ENCODE data around the gene RRAGA.

DNA sequence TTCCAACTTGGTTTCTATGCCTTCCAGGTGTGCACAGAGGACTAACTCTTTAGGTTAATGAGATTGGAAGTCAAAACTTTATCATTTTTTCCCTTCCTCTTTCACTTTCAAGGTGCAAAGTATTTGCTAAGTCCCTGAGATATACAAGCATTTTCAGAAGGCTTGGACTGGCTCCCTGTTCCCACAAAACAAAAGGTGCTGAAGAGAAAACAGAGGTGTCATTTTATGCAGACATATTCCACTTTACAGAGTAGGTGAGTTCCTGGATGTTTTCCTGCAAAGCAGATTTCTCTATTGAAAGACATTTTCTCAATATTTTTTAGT is 30.4 kb upstream of the CER1 start:
- PRO-cap, result no peak

GRCh38 chr9:15511188-15511443 is 346 bp upstream of the PSIP1 start:
- PRO-cap, result bidirectional peak, plus-strand start at chr9:15511311, minus-strand start at chr9:15510964

DNA sequence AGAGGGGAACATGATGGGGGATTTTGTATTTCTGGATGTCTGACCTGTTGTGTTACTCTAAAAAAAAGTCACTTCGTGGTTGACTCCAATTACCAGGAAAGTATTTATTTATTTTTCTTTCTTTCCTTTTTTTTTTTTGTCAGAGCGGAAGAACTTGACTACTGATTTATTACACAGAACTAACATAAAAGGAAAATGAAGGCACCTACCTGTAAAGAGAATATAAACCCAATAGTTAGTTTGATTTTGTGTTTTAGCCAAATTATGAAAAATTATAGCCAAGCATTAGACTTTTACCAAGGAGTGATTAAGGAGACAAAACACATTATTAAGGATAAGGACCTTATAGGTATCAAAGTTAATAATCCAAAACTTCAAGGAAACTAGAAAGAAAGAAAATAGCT is 20.3 kb upstream of the PSIP1 start:
- PRO-cap, result no peak

- PRO-cap, result no peak
Observed at GRCh38 chr9:15578790-15579074, 25.9 kb downstream of the CCDC171 start.

DNA sequence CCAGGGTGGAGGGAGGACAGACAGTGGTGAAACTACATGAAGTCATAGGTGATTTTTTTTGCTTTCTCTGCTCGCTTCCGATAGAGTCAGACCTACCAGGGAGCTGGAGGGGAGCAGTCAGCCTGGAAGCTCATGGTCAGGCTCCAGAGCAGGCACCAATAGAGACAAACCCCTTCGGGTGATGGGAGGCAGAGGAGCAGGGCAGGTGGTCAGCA is 538.1 kb downstream of the BNC2 start:
- PRO-cap, result no peak

DNA sequence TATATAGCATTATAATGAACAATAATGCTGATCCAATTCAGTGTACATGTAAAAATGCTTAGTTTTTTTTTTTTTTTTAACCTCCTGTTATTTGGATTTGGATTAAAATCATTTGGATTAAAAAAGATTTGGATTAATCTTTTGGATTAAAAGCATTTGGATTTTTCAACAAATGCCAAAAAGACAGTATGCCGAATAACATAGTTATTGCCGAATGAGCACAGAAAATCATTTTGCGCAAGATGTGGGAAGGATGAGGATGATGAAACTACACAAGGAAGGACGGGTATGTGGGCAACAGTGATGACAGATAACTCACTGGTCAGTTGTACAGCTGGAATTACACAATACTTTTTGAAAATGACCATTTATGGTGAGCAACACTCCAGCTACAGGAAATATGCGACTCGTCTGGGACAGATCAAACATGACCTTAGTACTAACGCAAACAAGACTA is 457.1 kb downstream of the BNC2 start:
- PRO-cap, result no peak

- PRO-cap, result no peak
Observed at GRCh38 chr9:16417110-16417693, 453.3 kb downstream of the BNC2 start.

DNA sequence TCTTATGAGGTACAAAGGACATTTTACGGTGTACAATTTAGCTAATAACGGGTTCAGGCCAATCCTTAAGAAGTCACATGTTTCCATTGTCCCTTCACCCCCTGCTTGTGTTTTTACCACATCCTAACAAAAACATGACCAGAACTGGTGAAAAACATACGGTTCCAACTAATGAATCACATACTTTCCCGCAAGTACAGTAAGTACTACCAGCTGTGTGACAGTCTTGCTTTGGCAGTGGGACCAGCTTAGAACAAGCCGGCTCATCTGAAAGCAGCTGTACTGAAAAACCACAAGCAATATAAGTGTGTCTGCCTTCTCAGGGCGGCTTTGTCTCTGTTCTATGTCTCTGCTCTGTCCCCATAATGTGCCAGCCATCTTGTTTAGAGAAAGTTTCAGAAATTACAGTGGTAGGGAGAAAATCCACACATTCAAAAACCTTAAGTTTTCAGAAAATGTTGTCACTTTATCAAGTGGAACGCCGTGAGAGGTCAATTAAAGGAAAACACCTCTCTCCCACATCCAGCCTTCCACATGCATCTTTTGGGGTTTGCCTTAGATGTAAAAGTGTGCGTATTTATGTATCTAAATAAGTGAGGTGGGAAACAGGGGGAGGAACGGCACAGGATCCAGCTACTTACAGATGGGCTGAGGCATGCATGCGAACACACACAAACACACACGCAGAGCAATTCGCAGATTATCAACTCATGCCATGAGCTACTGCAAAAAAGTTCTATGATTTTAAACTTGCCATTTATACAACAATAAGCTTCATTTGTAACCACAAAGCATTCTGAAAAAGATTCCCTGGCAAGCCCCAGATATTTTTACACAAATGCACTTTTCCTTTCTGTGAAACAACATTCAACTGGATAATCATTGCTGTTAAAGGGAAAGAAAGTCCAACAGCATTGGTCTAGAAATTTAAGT is 242.3 kb downstream of the BNC2 start:
- PRO-cap, result unidirectional peak, plus-strand start at position 646 of the sequence

DNA sequence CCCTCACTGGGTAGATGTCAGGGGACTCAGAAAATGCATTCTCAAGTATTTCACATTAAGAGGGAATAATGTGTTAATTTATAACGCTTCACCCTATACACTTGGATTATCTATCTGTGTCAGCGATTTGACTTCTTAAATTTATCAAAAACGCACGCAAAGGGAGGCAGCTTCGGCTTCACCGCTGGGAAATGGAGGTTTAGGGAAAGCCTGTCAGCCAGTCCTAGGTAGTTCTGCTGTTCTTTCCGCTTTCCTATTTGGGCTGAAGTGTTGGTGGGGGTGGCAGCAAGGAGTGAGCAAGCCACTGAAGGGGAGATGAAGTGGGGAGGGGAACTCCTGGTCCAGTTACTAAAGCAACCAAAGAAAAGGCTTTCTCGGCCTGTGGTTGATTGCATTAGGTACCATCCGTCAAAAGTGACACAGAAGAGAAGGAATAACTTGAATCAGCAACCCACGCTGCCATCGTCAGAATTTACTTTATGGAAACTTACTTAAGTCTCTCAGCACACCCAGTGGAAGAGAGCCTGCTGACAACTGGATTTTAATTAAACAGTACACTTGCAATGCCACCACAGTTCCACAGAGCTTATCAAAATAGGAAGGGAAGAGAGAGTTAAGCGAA is 161.5 kb downstream of the BNC2 start:
- PRO-cap, result no peak

DNA sequence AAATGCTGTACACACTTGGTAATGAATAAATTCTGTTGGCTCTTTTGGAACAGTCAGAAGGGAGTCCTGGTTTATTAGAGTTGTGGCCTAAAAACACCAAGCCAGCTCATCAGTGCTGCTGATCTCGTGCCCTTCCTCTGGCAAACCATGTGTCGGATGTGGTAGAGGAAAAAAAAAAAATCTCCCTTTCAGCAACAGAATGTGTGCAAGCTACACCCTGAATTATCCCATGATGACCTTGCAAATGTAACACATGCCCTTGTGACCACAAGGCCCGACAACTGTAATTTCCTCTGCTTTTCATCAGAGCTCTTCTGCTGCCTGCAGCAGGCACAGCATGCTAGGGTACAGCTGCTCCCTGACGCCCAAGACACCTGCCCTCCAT is 14.4 kb upstream of the BNC2 start:
- PRO-cap, result no peak

- PRO-cap, result bidirectional peak, plus-strand start at chr9:17018166, minus-strand start at chr9:17018096
Observed at GRCh38 chr9:17017883-17019158, 116.5 kb upstream of the CNTLN start.

- PRO-cap, result no peak
Observed at GRCh38 chr9:17268926-17269343, 134.1 kb downstream of the CNTLN start.

DNA sequence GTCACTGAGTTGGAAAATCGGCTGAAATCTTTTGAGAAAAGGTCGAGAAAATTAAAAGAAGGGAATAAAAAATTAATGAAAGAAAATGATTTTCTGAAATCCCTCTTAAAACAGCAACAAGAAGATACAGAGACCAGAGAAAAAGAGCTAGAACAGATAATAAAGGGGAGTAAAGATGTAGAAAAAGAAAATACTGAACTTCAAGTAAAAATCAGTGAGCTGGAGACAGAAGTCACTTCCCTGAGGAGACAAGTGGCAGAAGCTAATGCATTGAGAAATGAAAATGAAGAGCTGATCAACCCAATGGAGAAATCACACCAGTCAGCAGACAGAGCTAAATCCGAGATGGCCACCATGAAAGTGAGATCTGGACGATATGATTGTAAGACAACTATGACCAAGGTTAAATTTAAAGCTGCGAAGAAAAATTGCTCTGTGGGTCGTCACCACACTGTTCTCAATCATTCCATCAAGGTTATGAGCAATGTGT is 184.3 kb upstream of the SH3GL2 start:
- PRO-cap, result no peak

DNA sequence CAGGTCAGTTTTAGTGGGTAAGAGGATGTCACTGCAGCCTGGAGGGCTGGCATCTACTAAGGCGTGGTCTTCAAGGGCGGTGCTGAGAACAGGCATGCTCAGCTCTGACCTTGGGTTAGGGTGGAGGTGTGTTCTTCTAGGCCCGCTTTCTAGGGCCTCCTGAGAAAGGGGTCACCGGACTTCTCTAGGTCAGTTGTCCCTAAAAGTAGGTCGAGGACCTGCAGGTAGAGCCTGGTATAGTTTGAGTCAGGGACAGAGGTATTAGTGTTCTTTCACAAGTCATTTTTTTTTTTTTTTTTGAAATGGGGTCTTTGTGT is 25.8 kb downstream of the SH3GL2 start:
- PRO-cap, result no peak

DNA sequence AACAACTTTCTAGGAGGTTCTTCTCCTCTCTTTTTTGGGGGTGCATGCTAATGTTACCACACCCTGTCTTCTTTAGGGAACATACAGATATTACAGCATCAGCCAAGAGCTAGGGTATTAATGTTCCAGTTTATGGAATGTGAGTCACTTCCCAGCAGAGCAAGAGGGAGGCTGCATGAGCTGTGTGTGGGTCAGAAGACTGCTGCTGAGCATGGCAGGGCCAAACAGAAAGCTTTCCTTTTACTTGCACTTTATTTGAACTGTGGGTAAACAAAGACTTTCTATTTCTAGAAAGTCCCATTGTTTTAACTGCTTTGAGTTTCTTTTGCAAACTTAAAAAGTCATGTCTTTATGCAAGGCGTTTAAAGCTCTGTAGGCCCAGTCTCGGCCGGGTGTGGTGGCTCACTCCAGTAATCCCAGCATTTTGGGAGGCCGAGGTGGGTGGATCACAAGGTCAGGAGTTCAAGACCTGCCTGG is 159.0 kb downstream of the ADAMTSL1 start:
- PRO-cap, result no peak

GRCh38 chr9:19049170-19050251 is at the start of gene RRAGA:
RRAGA (plus strand) TSS chr9:19049427.
- PRO-cap, result bidirectional peak, plus-strand start at chr9:19049453, minus-strand start at chr9:19049291

DNA sequence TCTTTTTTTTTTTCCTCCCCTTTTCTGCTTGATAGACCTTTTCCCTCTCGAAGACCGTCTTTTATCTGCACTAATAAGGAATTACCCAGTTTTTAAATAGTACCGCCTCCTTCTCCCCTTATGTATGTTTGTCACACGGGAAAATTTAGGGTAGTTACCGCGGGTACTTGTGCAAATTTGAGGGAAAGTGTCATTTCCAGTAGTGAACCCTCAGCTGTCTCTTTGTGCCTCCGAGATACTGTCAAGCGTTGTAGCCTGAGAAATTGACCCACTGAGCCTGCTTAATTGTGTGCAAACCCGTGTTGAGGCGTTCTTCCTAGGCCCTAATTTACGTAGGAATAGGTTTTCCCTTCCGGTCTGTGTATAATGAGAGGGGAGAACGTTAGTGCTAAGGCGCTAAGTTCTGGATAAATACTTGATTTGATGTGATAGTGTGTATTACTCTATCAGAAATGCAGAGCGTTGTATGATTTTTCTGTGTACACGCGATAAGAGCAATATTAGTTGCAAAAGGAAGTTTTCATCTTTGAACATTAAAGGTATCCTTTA is 1.1 kb downstream of the DENND4C start:
- PRO-cap, result no peak

DNA sequence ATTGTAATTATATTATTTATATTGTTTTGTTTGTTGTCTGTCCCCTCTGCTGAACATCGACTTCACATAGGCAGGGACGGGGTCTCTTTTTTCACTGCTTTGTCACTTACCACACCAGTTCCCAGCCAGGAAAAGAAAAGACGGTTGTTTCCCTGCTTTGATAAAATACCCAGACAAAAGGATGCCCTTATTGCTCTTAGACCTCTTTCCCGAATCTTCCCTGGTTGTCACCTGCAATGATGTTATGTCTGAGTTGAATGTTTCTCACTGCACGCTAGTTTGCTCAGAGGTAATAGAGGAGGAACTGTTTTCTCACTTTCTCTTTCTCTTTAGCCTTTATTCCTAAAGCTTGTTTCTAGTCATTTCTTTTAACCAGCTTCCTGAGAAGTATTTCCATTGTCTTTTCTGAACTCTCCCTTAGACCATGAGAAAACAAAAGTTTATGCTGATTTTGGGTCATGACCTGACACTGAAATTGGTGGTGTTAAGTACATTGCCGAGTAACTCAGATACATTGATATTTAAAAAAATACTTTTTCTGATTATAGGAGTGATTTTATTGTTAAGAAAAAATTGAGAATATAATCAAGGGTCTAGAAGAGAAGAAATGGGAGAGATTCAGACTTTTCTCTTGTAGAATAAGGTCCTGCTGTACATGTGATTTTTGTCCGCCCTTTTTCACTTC is 33.0 kb downstream of the ACER2 start:
- PRO-cap, result no peak

GRCh38 chr9:20658055-20659069 is 25.7 kb upstream of the FOCAD start:
- PRO-cap, result unidirectional peak, plus-strand start at chr9:20658359; unidirectional peak, minus-strand start at chr9:20658756

DNA sequence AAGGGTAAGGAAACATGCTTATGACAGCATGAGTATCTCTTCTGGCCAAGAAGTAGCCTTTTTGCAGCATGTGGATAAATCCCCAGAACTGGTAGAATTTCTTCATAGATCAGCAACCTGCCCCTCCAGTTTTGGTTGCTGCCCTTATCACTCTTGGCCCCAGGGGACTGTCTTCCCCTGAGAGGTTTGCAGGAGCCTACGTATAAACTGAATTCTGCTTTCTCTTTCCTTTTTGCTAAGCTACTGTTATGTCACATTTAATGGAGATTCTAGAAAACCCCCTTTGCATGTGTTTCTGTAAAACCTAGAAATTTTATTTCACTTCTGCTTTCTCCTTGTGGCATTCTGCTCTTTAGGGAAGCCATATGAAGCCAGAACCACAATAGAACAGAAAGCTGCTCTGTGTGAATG is 3.5 kb downstream of the IFNA2 start:
- PRO-cap, result no peak